ENCODE results near the genes SGPP2, WDFY1, SERPINE2 and FAM124B.

GRCh38 chr2:219628446-219629403, 1.3 kb downstream of the SLC4A3 start:
- RRBS = 6% methylated on average over 5 of the region's 34 CpGs

DNA sequence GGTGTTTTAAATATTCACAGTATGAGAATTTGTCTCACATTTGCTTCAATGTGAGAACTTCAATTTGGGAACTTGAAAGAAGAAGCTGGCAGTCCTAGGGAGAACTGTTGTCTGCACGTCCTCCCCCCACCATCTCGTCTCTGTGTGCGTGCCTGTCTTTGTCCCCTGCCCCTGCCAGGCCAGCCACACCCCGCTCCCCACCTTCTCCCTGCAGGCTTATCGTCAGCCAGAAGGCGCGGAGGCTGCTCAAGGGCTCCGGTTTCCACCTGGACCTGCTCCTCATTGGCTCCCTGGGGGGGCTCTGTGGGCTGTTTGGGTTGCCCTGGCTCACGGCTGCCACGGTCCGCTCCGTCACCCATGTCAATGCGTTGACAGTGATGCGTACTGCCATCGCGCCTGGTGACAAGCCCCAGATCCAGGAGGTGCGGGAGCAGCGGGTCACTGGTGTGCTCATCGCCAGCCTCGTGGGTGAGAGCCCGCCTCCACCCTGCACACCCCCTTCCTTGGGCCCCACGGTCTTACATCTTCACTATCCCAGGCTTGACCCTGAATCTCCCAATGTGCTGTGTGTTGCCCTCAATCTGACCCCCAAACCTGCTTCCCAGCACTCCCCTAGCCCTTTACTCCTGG, 12.0 kb downstream of the SLC4A3 start:
- RRBS = no CpG with 5 or more reads among the region's 22 CpGs

DNA sequence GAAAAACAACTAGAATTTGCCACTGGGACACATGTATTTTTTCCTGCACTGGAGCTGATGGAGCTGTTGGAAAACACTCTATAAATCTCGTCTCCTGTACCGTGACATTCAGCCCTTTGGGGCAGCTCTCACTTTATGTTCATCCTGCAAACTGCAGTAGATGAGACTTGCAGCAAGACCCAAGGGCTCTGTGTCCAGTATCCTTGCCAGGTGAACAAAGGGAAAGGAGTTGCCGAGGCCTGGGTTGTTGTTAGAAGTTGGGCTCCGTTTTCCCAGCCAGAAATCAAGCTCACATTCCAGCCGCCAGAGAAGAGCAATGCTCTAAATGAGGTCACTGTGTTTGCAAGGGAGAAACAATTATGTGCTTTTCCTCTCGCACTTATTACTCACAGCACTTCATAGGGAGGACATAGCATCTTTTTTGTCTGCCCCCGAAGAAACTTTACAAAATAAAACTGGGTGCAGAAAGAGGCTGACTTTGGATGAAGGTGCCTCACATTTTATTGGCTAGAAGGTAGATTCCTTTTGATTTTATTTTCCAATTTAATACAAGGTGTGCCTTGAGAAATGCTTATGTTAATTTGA, 285.2 kb downstream of the SLC4A3 start:
- RRBS = no CpG with 5 or more reads among the region's 7 CpGs

GRCh38 chr2:220975113-220975429, 597.0 kb downstream of the EPHA4 start:
- RRBS = no CpG with 5 or more reads among the region's 1 CpG

GRCh38 chr2:221572647-221573442, 741 bp upstream of the EPHA4 start:
- RRBS = 4% methylated on average over 25 of the region's 57 CpGs

- RRBS = no CpG with 5 or more reads among the region's 10 CpGs
Observed at GRCh38 chr2:221610668-221611144, 38.6 kb upstream of the EPHA4 start.

DNA sequence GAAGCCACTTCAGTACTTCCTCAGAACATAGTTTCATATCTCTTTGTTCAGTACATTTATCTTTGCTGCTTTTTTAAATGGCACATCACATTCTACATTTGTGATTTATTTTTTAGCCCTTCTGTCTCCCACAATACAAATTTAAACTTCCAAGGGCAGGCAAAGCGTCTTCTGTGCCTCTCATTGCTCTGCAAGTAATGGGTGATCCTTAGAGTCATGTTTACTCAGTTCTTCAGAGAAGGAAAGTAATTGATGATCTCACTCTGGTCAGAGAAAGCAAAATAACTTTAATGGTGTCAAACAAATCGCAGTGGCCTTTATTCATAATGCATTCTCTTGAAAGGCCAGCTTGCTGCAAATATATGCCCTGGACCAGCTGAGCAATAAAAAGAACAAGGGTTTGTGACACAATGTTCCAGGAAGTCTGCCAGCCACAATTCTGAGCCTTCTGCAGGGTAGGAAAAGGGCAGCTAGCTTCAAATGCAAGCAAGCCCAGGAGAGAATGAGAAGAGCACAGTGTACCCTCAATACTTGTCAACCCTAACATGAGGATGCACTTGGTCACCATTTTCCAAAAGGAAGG, 355.8 kb downstream of the PAX3 start:
- RRBS = no CpG with 5 or more reads among the region's 2 CpGs

- RRBS = 3% methylated on average over 47 of the region's 87 CpGs
Observed at GRCh38 chr2:222423796-222424765, at the start of gene SGPP2. Gene SGPP2, plus strand, starts transcription at chr2:222424543.

DNA sequence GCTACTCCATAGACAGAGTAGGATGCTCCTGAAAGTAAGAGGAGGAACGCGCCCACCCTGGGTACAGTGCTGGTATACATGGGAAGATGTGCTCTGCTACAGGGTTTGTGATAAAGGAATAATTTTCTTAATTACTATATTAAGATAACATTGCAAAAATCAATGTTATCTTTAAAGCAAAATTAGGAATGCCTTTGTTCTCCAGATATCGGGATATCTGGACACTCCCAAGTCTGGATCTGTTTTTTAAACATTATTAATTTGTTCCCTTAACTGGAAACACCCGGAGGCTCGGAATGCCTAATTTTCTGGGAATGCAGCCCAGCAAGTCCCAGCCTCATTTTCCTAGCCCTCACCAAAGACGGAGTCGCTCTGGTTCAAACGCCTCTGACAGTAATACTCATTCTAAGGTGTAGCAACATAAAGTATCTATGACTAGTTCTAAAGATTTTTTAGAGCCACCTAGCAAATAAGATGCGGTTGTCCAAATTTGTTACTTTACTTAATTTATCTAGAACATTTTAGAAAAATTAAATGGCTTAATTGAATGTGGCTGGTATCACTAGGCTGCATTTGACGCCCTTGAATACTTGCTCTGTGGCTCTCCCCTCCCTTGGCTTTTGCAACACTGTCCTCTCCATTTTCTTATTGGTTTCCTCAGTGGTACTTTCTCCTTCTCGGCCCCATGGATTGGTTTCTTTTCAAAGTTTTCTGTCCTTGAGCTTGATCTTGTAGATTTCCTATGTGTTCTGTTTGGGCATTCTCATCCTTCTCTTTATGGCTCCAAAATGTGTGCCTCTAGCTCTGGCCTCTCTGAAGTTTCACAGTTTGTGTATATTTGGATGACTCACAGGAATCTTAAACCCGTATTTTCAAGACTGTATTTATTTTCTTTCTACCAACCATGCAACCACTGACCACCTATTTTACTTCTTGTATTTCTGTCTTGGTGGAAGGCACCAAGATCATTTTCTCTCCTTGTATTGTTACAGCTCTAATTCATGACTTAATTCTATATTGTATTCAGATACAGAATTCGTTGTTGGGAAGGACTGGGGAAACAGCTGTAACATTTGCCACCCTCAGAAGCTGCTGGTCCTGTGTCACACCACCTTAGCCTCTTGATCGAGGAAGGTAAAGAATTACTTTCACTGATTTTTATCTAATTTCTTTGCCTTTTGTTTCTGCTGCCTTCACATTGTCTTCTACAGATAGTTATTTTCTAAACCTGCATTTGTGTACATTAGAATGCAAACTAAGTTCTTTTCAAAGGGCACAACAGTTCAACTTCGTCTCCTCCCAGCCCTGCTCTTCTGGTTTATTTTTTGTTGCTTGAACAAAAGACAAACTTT, 39.3 kb downstream of the ACSL3 start:
- RRBS = no CpG with 5 or more reads among the region's 15 CpGs

- RRBS = no CpG with 5 or more reads among the region's 4 CpGs
Observed at GRCh38 chr2:222944061-222944579, 83.3 kb downstream of the ACSL3 start.

- RRBS = 91% methylated on average over 6 of the region's 38 CpGs
Observed at GRCh38 chr2:223052490-223053332, 721 bp downstream of the KCNE4 start.

- RRBS = no CpG with 5 or more reads among the region's 8 CpGs
Observed at GRCh38 chr2:223056651-223057435, 4.9 kb downstream of the KCNE4 start.

- RRBS = no CpG with 5 or more reads among the region's 3 CpGs
Observed at GRCh38 chr2:223581009-223581318, 21.2 kb downstream of the SCG2 start.

DNA sequence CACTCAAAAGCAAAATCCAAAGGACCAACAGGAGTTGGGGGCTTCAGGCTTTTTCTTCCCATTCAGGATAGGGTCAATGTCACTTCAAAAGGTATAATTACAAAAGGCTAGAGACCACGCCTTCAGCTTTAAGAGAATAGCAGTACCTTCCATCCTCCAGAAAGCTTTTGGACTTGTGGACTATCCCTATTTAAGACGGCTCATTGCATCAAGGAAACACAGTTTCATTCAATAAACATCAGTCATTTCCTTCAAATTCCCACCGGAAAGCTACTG, 1.8 kb downstream of the WDFY1 start:
- RRBS = 100% methylated on average over 1 of the region's 3 CpGs

DNA sequence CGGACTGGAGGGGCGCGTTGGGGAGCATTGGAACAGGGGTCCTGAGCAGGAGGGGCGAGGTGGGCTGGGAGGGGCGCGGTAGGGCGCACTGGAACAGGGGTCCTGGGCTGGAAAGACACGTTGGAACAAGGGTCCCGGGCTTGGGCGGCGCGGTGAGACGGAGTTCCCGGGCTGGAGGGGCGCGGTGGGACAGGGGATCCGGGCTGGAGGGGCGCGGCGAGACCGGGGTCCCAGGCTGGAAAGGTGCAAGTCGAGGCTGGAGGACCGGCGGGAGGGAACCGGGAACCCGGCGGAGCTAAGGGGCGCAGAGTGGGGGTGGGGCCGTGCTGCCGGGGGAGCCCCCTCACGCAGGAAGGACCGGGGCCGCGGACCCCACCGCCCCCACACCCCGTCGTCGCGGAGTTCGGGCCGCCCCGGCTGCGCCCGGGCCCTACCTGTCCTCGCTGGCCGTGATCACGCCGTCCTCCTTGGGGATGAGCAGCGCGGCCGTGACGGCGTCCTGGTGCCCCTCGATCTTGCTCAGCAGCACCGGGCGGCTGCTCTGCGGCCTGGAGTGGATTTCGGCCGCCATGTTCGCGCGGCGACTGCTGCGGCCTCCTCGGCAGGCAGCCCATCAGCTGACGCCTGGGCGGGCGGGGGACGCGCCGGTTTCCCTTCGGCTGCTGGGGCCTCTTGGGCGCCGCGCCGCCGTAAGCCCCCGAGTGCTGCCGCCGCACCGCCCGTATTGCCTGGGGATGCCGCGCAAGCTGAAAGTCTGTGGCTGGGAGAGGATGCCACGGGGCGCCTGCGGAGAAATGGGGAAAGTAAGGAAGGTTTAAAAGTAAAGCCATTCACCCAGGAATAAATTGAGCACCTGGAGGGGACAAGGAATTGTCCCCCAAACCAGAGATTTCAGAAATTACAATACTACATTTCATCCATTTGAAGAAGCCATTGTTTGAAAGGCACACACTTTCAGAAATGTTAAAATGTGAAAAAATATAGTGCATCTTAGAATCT, at the start of gene WDFY1:
WDFY1 (minus strand) TSS at position 622 of the 999 bp plus-strand sequence.
- RRBS = 4% methylated on average over 34 of the region's 87 CpGs

- RRBS = no CpG with 5 or more reads among the region's 5 CpGs
Observed at GRCh38 chr2:223952379-223953063, 4.7 kb upstream of the MRPL44 start.

GRCh38 chr2:224038874-224040257, at the start of gene SERPINE2:
Gene SERPINE2, minus strand, starts transcription at chr2:224039286.
- RRBS = 5% methylated on average over 83 of the region's 140 CpGs

- RRBS = no CpG with 5 or more reads among the region's 2 CpGs
Observed at GRCh38 chr2:224241781-224242021, 160.2 kb downstream of the FAM124B start.

- RRBS = 11% methylated on average over 2 of the region's 20 CpGs
Observed at GRCh38 chr2:224401608-224402363, at the start of gene FAM124B. Gene FAM124B, minus strand, starts transcription at chr2:224402107.

Data from GM06990 (cell line).